SP-49 (cell line): ENCODE measurements around the gene ESPNL.

- PRO-cap = no peak
Observed at GRCh38 chr2:238065038-238065576, 4.3 kb downstream of the SCLY start.

DNA sequence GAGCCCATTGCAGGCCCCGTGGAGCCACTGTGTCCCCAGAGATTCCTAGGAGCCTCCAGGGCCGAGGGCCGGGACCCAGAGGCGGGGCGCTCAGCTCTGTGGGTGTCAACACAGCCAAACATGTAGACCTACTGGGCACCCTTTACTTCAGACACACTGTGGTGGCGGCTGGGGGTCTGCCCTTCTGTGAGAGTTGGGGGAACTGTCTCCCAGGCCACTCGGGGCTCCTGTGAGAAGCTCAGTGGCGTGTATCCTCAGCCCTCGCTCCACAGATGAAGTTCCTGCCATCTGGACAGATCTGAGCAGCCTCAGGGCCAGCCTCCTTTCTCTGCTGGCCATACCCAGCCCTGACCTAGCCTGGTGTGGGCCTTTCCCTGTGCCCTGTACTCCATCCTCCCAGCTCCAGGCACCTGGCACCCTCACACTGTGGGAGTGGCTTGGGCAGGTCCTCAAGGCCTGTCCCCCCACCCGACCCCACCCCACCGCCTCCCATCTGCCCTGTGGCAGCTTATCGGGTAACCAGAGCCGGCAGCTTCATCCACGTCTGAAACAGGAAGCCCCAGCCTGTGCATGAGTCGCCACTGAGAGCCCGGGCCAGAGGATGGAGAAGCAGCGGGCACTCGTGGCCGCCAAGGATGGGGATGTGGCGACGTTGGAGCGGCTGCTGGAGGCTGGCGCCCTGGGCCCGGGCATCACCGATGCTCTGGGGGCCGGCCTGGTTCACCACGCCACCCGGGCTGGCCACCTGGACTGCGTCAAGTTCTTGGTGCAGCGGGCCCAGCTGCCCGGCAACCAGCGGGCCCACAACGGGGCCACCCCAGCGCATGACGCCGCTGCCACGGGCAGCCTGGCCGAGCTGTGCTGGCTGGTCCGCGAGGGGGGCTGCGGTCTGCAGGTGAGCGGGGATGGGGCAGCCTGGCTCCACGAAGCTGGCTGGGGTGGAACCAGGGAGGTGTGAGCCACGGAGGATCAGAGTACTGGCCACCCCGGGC is at the start of gene ESPNL:
Gene ESPNL (plus strand): TSS at position 522 of the 992 bp plus-strand sequence.
- PRO-cap = no peak

- PRO-cap = no peak
Observed at GRCh38 chr2:238167297-238167661, 8.5 kb downstream of the ERFE start.

- PRO-cap = no peak
Observed at GRCh38 chr2:238169704-238170576, 11.2 kb downstream of the ERFE start.

DNA sequence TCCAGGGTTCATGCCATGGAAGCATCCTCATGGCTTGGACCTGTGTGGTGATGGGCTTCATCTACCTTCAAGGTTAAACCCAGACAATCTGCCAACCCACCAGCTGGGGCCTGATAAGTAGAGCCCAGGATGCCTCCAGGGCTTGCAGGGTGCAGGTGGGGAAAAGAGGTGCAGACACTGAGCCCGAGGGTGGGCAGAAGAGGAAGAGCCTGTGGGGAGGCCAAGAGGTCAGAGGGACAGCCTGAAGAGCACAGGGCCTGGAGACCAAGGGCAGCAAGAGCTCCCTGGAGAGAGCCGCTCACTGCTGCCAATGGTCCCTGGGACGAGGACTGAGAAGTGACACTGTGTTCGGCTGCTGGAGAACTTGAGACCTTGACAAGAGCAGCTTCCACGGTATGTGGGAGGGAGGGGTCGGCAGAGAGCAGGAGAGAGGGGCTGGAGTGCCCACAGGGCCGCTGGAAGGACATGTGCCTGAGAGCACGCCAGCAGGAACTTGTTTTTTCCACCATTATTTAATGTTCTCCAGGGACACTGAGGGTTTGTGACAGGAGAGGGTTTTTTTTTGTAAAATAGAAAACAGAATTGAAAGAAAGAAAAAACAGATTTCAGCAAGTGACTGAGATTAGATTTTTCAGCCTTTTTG is 8.2 kb upstream of the HES6 start:
- PRO-cap = no peak

DNA sequence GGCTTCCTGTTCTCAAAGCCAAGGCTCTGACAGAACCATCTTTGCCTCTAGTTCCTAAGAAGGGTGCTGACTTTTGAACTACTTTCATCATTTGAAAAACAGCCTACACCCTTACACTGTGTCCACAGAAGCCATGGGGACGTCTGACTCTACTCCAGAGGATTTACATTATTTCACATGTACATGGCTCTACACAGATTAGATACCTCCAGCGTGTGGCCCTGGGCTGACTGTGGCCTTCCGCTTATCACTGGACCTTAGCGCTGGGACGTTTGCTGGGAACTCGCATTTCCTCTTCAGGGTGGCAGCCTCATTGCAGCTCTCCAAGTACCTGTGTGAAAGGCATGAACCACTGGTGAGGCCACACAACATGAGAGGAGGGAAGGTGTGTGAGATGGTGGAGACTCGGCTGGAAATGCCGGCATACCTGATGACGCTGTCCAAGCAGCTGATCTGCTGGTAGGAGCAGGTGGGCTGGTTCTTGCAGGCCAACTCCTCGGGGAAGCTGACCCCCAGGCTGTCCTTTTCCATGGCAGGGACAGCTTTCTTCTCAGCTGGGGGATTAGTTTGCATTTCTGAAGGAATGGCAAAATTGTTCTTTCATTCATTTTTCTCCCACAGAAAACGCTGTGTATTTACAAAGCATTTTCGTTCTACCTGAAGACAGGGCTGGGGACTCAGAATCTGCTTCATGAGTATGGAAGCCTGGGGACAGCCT is 18.4 kb upstream of the HES6 start:
- PRO-cap = no peak

DNA sequence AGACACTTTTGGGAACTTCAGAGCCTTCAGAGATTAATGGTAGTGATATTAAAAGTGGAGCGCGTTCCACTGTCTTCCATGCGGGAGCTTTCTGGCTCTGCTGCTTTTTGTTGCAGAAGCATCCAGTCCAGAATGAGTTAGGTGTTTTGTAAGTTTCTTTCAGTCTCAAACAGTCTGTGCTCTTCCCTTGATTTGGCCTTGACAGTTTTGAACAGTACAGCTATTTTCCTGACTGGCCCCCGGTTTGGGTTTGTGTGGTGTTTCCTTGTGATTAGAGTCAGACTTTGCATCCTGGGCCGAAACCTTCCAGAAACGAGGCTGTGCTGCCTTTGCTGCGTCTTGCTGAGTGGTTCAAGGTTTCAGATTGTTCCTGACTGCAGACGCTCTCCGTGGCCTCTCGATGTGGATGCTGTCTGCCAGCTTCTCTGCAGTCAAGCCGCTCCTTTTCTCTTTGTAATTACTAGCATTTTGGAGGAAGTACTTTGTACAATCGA is 49.0 kb downstream of the TRAF3IP1 start:
- PRO-cap = no peak

DNA sequence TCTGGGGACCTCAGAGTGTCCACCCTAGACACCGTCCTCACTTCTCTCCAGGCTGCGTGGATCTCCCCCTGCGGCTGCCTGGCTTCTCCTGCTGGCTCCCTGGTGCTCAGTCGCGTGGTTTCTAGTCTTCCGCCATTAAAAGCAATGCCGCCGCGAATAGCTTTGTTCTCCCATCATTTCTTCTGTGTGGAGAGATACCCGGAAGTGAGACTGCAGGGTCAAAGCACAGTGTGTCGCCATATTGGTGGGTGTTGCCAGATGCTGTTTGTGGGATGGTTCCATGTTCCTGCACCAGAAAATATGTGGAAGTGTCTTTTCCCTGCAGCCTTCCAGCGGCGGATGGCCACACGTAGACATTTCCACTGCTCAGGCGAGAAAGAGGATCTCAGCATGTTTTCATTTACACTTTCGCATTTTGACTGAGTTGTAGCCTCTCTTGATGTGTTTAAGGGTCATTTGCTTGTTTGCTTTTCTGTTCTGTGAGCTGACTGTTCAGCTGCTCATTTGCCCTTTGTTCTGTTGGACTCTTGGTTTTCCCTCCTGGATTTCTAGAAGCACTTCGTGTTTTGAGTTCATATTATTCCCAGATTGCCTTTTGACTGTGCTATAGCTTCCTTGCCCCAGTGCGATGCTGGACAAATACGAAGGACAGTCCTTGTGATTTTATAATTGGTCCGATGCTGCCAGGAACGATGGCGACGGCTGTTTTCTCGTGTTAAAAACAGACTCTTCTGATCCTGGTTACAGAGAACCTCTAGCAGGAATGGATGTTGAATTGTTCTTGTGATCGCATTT is 22.8 kb upstream of the ASB1 start:
- PRO-cap = no peak

DNA sequence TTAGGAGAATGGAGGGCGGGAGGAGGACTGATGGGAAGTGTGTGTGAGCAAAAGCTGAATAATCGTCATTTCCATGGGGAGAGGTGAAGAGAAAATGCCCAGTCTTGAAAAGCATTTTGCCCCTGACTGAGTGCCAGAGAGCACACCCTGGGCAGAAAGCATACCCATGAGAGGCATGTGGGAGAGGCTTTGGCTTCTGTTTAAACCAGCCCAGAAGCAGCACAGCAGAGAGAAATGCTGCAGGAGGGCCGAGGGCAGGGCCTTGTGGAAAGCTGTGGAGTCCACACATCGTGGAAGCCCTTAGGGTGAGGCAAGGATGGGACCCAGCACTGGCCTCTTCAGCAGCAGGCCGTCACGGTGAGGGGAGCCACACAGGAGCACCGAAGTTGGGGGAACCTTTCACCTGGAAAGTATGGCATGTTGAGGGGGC is 27.7 kb downstream of the ASB1 start:
- PRO-cap = no peak

DNA sequence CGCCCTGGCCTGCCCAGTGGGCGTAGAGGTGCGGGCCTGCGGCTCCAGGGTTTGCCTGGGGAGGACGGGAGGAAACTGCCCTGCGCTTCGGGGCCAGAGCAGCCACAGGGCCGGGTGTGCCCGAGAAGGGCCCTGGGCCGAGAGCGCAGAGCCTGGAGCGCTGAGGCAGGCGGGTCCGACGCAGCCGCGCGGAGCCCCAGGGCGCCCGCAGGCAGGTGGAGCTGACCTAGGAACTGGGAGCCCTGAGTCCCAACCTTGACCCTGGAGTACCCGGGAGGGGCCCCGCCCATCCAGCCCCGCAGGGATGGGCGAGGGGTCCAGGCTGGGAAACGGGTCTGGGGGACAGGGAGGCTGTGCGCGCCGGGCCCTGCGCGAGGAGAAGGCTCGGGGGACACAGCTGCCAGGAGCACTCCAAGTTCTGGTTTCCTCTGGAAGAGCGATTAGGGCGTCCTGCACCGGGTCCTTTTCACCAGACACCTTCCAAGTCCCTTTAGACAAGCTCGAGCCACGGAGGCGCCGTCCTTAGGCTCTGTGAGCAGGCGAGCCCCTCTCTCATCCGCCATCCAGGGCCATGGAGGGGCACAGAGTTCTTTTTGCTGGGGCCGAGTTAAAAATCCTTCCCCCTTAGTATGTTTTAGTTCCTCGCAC is 1.5 kb downstream of the TWIST2 start:
- PRO-cap = no peak

GRCh38 chr2:238852024-238852779 is 4.3 kb downstream of the TWIST2 start:
- PRO-cap = no peak

DNA sequence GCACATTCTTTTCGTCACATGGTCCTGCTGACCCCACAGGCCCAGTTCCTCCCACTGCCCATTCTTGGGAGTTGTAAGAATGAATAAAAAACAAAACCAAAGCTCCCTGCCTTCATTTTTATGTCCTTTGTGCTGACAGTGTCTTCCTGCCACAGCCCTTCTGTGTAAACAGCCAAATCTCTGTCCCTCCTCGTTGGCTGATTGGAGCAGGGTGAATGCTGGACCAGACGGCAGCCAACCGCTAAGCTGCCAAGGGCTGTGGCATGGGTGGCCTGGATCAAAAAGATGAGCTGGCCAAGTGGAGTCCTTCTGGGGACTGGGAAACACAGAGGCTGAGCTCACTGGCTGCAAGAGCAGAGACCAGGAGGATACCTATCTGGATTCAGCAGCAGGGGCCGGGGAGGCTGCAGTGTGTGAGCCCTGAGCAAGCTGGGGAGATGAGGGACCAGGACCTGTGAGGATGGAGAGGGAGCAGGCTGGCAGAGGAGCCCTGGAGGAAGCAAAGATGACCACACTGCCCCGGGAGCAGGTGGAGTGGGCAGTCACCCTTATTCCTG is 81.8 kb downstream of the TWIST2 start:
- PRO-cap = no peak

GRCh38 chr2:238938198-238938932 is 90.5 kb downstream of the TWIST2 start:
- PRO-cap = no peak

GRCh38 chr2:239002656-239003589 is 155.0 kb downstream of the TWIST2 start:
- PRO-cap = no peak

DNA sequence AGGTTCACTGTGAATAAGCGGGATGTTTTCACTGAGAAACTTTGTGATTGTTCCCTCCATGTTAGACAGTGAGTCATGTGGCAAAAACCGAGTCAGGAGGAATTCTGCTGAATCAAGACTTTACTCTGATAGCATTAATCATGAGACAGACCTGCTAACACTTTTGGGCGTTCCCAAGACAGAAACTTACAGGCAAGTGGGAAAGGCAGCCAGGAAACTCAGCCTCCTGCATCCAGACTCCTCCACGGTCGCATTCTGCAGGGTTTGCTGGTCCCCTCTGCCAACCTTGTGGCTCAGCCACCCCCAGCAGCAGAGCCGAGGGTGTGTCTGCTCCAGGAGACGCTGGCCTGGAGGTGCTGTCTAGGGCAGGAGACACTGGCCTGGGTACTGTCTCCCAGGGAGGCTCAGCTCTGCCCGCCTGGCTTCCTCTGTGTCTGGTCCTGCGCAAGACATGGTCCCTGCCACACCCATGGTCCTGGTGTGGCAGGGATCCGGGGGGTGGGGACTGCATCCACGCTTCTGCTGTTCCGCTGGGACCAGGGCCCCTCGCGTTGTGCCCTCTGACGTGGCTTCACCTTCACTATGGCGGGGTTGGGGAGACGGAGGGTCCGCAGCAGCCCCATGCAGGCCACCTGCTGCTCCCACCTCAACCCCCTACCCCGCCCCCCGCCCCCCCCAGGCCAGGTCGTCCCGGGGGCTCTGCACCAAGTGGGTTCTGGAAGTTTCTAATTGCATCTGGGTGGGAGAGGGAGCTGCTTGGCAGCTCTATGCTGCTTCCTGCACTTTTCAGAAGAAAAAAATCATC is 177.5 kb downstream of the TWIST2 start:
- PRO-cap = no peak

GRCh38 chr2:239143849-239144571 is 256.8 kb downstream of the HDAC4 start:
- PRO-cap = no peak

- PRO-cap = no peak
Observed at GRCh38 chr2:239156776-239157775, 243.7 kb downstream of the HDAC4 start.

DNA sequence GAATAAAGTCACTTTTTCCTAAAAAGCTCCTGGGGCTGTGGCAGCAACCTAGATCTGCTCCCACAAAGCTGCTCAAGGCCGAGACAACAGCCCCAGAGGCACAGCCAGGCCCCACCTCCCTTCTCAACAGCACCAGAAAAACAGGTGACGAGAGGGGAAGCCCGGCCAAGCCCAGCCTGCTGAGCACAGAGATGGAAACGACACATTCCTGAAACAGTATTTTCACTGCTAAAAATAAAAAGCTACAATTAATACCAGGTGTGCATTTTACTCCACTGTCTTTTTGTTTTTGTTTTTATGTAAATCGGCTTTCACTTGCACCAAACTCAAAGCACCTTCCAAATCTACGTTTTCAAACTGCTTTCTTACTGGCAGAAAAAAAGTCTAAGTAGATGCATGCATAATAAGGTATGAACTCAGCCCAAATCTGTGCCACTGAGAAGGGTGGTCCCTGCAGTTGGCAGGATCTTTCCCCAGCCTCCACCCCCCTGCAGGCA is 199.2 kb downstream of the HDAC4 start:
- PRO-cap = no peak

DNA sequence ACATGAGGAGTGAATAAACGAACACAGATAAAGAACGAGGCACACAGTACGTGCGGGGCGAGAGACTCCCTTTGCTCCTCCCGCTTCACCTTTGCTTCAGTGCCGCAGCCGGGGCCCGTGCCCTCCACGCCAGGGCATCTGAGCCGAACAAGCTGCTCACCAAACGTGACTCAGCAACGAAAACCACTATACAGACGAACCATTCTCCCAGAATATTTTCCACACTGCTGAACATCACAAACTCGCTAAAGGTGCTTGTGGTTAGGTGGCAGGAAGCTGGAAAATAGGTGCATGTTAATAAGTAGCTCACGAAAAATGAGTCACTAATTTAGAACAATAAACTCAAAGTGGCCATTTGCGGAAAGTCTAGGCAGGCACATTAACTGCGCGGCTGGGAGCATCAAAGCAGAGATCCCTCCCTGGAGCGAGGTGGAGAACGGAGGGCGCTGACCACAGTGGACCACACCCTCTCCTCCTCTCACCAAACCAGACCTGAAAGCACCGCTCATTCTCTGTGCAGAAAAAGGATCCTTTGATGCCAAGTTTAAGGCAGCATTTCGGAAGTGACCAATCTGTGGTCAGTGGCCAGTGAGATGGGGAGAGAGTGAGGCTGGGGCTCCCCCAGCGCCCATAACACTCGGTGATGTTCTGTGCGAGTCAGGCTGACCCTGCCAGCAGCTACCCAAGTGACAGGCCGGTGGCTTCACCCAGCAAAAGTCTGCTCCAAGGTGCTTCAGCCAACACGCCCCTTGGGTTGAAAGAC is 153.2 kb downstream of the HDAC4 start:
- PRO-cap = no peak

DNA sequence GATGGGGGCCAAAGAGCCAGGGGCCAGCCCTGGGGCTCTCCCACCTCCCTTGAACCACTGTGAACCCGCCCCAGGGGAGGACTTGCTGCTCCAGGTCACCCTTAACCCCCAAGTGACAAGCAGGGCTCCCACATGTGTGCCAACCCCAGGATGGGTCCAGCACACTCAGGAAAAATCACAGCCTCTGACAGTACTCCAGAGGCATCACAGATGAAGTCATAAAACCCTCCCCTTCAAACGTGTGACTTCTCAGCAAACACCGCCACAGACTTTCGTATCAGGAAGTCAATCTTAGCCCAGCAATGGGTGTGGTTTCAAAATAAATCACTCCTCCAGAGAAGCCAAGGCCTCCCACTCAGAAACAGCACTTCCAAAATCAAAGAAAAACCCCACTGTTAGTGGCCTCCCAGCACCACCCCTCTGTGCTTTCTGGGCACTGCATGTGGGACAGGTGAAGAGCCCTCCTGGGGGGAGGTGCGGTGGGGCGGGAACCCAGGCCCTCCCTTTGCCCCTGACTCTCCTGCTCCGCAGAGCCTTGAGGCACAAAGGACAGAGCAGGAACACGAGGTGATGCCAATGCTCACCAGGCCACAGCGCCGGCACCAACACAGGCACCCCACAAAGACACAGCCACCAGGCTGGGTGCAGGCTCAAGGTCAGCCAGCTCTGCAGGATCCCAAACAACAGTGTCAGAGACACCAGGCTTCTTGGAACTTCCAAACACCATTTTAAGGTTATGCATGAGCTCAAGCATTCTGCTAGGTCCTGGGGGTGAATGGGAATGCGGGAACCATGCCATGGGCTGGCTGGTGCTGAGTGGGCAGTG is 135.5 kb downstream of the HDAC4 start:
- PRO-cap = no peak